Cytotoxic T cell (primary cell): ENCODE measurements around the gene CDC14C.

DNA sequence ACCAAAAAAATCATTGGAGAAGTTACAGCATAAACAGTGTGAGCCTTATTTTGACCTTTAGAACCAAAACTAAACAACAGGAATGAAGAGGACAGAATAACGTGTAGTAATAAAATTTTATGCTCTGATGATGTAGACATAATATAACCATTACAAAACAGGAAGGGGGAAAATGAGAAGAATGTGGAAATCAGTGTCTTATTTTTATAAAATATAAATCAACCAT, 8.6 kb downstream of the HUS1 start:
- PRO-cap, 2 experiments = no peak in any of the 2 experiments

- PRO-cap, 2 experiments = peak in 2 of 2 experiments; most common plus-strand start chr7:48098086 (in 2); most common minus-strand start chr7:48097608 (in 1)
Measured at GRCh38 chr7:48097340-48098722, 8.8 kb downstream of the UPP1 start.

DNA sequence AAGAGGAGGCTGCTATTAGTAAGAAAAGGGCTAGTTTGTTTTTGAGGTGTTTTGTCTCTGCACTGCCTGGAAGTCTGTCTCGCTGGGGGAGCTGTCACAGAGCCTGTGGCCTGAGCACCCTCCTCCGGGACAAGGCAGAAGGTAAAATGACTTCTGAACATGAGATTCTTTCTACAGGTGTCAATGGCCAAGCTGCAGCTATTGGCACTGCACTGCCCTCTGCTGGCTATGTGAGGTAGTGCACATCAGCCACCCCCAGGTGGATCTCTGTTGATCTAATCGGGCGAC, 21.0 kb downstream of the UPP1 start:
- PRO-cap, 2 experiments = no peak in any of the 2 experiments

- PRO-cap, 2 experiments = no peak in any of the 2 experiments
Measured at GRCh38 chr7:48111482-48111962, 22.5 kb downstream of the UPP1 start.

GRCh38 chr7:48813834-48814281, 110.5 kb upstream of the CDC14C start:
- PRO-cap, 2 experiments = no peak in any of the 2 experiments

- PRO-cap, 2 experiments = no peak in any of the 2 experiments
Measured at GRCh38 chr7:48924462-48924713, at the start of gene CDC14C. TSS of gene CDC14C (plus strand) at chr7:48924547.

DNA sequence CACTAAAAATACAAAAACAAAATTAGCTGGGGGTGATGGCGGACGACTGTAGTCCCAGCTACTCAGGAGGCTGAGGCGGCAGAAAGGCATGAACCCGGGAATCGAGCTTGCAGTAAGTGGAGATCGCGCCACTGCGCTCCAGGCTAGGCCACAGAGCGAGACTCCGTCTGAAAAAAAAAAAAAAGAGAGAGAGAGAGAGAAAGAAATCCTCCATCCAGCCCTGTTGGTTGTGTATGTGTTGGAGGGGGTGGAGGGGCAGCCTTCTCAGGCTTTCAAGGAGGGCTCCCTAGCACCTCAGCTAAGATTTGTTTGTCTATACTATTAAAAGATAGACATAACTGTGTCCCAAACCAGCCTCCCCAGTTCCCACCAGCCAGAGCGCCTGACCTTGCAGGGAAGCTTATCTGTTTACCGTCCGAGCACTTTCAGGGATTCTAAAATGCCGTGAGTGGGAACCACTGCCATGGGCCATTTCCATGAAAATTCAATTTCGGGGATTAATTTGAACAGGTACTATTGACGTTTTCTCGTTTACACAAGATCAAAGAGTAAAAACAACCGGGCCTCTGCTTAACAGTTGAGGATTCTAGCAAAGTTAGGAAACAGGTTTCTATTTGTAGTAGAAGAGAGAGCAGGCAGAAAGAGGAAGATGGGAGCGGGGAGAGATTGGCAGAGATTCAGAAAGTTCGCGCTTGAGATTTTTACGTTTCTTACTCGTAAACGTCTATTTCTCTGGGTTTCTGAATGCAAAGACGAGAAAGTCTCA, 800 bp upstream of the VWC2 start:
- PRO-cap, 2 experiments = no peak in any of the 2 experiments

- PRO-cap, 2 experiments = peak in 1 of 2 experiments; most common plus-strand start chr7:50092745 (in 1); most common minus-strand start chr7:50092787 (in 1)
Measured at GRCh38 chr7:50092636-50092860, 498 bp downstream of the ZPBP start.

DNA sequence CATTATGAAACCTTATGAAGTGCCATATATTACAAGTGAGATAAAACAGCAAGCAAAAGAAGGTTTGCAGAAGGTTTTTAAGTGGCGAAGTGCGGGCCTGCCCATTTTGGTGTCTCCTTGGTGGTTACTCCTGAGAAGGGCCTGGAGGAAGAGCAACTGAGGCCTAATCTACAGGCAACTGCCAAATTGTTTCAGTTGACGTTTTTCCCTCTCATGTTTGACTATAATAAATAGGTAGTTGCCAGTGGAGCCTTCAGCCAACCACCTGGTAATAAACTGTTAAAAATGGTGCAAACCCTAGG, 3.6 kb downstream of the IKZF1 start:
- PRO-cap, 2 experiments = no peak in any of the 2 experiments

GRCh38 chr7:50308433-50309630, 4.3 kb downstream of the IKZF1 start:
- PRO-cap, 2 experiments = peak in 1 of 2 experiments; most common plus-strand start chr7:50308877 (in 1)

- PRO-cap, 2 experiments = peak in 2 of 2 experiments; most common plus-strand start chr7:50330068 (in 1); most common minus-strand start chr7:50329916 (in 1)
Measured at GRCh38 chr7:50329849-50330598, 25.5 kb downstream of the IKZF1 start.

DNA sequence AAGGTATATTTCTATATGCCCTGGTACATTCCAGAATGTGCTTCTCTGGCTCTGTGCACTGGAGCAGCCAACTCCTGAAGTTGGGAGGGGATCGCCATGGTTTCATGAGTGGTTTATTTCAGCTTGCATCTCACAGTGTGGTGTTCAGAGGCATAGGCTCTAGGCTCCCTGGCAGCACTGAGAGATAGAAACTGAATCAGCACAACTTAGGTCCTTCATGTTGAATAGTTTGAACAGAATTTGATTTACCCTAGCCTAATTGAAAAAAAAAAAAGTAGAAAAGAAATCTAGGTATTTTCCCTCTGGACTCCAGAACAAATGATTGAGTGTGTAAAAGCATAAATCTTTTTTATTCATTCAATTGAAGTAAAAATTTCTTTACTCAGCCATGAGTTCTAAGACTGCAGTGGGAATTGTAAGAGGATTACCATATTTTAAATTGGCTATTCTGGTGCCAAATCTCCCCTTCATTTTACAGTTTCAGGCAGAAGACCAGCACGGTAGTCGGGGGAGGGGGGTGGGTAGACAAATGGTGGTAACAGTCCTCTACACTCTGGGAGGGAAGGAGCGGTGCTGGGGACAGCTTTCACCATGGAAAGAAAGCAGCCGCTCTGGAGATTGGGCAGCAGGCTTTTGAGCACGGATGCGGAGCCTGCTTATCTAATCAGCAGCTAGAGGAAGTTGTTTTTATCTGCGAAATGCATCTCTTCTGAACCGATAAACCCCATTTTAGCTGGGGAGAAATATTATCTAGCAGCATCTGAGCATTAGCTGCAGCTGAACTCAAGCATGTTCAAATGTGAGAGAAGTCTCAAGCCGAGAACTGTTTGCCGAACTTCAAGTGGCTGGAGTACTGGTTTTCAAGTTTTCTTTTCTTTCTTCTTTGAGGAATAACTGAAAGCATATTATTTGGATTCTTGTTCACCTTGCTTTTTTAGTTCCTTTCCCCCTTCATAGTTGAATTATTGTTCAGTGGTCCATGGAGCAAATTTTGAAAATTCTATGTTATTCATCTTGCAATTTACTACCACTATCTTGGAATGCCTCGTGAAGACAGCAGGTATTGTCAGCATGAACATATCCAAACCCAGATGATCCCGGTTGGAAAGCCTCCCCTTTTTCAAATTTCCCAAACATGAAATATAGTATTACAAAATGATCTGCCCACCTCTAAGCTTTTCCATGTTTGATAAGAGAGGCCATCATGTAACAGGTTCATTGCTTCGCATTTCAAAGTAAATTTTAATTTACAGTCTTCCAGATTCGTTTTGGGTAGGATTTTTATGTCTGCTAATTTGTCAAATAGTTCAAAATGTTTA, 28.8 kb downstream of the IKZF1 start:
- PRO-cap, 2 experiments = peak in 2 of 2 experiments; most common plus-strand start position 796 of the sequence (in 2); most common minus-strand start position 635 of the sequence (in 1)

- PRO-cap, 2 experiments = peak in 2 of 2 experiments; most common plus-strand start chr7:50358536 (in 2)
Measured at GRCh38 chr7:50357872-50358641, 53.5 kb downstream of the IKZF1 start.

DNA sequence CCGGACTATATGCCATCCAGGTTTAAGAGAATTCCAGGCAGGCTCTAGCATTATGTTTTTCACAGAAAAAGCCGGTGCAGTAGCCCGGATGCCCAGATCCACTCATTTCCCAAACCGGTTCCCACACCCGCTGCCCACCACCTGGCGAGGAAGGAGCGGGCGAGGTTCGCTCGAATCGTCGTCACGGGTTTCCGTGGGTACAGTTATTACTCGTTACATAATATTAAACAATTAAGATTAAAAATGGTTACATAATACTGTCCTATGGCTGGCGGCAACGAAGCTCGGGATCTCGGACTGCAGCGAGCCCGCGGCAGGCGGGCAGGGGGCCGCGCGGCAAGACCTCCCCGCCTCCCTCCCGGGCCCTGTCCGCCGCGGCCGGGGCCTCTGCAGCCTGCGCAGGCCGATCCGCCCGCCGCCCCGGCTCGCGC, 740 bp downstream of the GRB10 start:
- PRO-cap, 2 experiments = no peak in any of the 2 experiments

DNA sequence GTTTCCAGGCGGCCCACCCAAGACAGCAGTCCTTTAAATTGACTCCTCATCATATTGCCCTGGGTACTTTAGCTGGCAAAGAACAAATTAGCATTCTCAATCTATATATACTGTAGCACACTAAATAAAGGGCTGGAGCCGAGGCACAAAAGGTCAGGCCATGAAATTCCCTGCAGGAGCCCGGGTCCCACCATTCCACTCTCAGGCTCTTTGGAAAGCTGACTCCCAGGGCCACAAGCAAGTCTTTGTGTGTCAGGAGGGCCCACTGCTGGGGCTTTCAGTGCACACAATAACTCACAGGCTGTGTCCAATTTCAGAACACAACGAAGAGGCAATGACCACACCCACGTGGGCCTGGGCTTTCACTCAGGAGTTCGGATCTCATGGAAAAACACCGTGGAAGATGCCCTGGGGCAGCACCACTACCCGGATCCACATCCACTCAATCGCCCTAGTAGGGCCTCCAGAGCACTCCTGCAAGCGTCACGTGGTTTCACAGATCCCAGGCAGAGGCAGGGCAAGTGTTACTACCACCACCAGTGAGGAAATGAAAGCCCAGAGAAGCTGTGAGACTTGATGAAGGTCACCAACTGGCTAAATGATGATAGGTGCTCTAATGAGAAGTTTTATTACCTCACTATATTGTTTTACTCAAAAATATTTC, 60.3 kb downstream of the COBL start:
- PRO-cap, 2 experiments = no peak in any of the 2 experiments

DNA sequence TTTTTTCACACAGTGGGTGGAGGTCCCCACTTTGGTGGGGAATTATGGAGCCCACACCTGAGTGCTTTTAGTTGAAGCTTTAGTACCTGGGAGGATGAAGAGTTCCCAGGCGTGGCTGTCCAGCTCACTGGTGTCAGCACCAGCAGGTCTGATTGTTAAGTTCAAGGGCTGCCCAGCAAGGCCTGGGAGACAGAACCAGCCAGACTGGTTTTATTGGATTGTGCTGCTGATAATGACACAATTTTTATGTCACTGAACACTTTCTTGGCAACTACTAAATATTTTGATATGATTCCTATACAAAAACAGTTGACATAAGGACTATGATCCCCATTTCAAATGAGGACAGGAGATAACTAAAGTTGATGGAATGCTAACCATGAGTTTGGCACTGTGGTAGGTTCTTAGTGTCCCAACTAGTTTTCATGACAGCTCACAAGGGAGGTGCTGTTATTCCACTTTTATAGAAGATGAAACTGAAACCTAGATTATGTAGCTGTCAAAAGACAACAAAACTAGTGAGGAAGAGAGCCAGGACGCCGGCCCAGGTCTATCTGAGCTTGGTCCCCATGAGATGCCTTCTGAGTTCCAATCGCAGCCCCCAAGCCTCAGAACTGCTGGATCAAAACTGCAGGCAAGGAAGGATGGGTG, 52.9 kb downstream of the COBL start:
- PRO-cap, 2 experiments = no peak in any of the 2 experiments

DNA sequence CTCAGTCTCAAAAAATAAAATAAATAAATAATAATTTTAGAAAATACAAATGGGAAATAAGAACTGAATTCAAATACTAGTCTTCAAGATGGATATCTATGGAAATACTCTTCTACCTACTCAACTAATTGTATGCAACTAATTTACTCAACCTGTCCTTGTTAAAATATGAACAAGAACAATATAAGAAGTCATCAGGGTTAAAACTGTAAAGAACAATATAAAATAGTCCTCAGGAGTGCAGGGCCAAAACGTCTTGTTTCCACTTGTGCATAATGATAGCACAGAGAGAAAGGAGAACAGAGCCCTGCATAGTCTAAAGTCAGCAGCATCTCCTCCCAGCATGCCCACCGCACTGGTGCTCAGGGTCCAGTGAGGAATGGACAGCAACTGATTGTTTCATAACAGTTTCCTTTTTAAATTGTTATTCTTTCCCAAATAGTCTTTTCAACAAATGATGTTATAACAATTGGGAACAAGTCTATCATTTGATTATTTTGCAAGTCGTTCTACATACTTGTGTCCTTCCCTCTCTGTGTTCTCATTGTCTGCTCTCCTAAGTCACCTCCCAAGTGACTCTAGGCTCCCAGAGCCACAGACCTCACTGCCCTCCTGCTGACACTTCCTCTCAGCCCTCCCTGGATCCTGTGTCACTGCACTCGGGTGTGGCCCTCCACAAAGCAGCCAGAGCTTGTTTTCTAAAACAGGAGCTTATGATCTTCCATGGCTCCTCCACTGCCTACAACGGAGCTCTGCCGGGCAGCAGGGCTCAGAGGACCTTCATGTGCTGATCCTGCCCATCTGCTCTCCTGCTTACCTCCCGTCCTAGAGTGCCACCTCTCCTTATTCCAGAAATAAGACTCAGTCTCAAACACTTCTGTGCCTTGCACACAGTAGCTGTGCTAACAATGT, 27.6 kb downstream of the COBL start:
- PRO-cap, 2 experiments = no peak in any of the 2 experiments

DNA sequence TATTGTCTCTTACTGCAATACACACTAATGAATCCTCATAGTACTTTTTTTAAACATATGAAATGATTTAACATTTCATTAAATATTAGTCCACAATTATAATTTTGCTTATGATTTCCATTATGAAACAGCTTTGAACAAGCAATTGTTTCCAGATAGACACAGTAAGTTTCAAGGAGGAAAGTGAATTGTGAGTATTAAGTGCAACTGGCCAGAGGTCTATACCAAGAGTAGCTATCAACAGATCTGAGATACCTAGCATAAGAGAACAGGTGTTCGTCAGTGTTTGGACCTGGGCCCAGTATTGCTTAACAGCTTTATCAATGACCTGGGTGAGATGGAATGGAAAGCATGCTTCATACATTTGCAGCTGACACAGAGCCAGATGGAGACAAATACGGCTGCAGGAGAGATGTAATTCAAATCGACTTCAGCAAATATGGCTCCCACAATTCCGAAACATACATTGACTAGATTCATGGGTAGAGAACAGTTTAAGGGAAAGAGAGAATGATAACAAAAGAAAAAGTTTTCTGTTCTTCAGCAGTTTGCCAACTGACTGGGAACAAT, 27.7 kb upstream of the COBL start:
- PRO-cap, 2 experiments = no peak in any of the 2 experiments

GRCh38 chr7:52273639-52274171, 761.7 kb upstream of the POM121L12 start:
- PRO-cap, 2 experiments = no peak in any of the 2 experiments

DNA sequence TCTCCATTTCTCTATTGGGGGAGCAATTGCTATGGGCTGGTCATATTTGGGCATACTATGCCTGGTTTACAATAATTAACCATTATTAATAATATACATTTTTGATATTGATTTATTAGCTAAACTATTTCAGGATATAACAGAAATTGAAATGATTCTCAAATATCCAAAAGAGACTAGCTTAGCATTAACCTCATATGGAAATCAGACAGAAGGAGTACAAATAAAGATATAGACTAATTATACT, 99.2 kb upstream of the POM121L12 start:
- PRO-cap, 2 experiments = no peak in any of the 2 experiments